GM23248 (cell line): Measurements from ENCODE around the genes APOBEC3G and CBX7.

DNA sequence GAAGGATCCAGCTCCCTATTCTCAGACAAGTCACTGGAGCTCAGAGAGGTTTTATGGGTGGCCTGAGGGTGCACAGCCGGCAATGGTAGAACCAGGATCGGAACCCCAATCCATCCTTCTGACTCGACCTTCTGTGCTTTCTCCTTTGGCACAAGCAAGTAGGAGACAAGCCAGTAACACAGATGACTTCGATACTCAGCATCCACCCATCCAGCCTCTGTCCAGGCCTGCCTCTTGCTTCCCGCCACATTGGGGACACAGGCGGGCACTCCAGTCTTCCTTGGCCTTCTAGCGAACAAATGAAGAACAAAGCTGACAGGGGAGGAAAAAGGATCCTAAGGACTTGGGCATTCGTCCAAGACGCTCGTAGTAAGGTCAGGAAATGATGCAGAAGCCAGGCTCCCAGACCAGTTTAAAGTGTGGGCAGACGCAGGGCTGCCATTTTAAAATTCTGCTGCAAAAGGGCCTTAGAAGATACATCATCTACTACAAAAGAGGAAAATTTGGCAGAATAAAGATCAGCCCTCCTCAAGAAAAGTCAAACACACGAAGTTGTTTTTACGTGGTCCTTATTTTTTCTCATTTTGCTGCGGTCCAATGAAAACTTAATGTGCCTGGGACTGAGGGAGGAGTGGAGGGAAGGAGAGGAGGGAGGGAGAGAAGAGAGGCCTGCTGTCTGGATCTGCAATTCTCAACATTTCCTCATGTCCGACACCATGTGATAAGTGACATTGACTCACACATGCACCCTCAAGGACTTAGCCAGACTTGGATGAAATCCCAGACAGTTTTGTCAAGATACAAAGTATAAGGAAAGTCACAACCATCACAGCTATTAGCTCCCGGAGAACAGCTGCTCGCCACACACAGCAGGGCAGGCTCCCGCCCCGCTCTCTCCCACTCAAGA is 5.9 kb downstream of the DNAL4 start:
- RAMPAGE, long total RNA = no peak

DNA sequence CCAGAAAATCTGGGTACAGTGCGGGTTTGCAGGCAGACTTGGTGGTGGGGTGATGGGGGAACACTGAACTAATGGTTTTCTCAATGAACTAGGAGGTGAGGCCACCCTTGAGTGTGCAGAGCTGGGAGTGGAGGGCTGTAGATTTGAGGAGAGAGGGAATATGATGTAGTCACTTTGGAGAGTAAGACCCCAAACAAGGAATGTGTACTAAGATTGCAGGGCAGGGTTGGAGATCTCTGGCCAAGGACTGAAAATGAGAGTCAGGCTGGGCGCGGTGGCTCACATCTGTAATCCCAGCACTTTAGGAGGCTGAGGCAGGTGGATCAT is 22.7 kb upstream of the DNAL4 start:
- RAMPAGE, long total RNA = no peak

GRCh38 chr22:38980748-38981168 is 1.4 kb upstream of the APOBEC3B start:
- RAMPAGE, long total RNA = no peak

- RAMPAGE, long total RNA = no peak
Measured at GRCh38 chr22:39076813-39077419, at the start of gene APOBEC3G. TSS of gene APOBEC3G (plus strand) at chr22:39077275.

- RAMPAGE, long total RNA = no peak
Measured at GRCh38 chr22:39143938-39144422, 8.5 kb downstream of the CBX7 start.

DNA sequence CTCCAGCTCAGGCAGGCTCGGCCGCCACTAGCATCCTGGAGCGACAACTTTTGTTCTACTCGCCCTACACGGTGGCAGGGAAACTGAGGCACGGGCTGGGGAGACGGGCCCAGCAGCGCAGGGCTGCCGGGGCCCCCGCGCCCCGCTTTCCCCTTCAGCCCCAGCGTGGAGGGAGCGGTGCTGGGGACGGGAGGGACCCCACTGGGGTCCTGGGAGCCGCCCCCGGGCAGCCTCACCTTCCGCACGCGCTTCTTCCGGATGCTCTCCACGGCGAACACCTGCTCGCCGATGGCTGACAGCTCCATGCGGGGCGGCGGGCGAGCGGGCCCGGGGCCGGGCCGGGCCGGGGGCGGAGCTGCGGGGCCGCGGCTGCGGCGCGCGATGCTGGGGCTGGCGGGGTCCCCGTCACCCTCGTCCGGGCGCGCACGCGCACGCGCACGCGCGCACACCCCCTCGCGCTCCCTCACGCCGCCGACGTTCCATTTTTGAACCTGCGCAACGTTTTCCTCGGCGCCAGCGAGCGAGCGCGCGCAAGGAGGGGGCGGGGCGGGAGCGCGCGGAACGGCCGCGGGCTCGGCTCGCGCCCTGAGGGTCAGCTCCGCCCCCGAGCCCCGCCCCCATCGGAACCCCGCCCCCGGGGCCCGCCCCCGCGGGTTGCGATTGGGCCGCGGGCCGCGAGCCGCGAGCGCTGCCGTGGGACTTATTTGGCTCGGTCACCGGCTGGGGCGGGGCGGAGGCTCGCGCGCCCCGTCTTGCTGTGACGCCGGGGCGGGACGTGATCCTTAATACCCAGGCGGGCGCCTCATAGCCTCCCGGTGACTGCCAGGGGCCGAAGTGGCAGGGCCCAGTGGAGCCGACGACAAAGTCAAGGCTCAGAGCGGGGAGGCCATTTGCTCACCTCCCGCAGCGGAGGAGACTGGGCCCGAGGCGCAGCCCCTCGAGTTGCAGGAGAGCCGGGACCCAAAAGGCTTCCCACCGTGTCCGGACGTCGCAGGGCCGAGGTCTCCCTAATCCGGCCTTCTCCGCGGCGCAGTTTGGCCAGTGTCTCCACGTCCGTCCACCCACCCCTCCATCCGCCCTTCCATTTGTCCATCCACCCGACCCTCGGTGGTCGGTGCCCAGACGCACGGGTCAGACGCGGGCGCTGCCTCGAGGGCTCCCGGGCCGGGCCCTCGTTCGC is at the start of gene CBX7:
TSS of gene CBX7 (minus strand) at position 541 of the 1,180 bp plus-strand sequence.
- RAMPAGE, long total RNA = no peak

GRCh38 chr22:39176726-39177243 is 24.3 kb upstream of the CBX7 start:
- RAMPAGE, long total RNA = no peak

DNA sequence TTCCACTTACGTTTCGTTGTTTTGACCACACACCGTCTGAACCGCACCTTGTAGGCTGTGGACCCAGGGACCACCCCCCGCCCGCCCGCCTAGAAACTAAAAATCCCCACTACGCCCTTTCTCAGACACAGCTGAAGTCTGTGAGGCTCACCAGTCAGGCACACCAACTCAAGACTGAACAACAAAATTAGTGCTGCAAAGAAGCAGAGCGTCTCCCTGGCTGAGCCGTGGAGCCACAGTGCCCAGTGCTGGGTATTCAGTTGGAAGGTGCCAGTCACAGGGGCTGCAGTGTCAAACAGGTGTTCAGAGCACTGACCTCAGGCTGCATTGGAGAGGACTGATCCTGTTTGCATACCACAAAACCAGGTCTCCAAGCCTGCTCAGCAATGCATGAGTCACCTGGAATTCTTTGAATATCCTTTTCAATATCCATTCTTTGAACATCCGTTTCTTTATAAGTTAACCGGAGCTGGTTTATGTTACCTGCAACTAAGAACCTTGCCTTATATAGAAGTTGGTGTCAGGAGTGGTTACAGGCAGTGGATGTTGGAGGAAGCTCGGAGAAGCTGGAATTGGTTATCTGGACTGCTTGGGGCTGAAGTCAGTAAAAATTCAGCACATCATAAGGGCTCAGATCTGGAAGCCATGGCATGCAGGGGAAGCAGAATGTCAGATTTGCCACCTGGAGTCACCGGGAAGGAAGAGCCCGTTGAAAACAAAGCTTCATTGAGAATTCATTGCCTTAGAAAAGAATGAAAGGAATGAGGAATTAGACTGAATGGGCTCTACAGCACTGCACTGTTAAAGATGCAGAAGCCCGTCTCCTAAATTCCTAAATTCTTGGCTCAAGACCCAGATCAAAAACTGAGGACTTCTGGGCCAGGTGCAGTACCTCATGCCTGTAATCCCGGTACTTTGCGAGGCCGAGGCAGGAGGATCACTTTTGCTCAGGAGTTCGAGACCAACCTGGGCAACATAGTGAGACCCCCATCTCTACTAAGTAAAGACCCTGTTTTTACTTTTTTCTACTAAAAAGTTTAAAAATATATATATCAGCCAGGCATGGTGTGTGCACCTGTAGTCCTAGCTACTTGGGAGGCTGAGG is 30.1 kb downstream of the PDGFB start:
- RAMPAGE, long total RNA = no peak

- RAMPAGE, long total RNA = no peak
Measured at GRCh38 chr22:39236318-39237177, 8.2 kb downstream of the PDGFB start.

DNA sequence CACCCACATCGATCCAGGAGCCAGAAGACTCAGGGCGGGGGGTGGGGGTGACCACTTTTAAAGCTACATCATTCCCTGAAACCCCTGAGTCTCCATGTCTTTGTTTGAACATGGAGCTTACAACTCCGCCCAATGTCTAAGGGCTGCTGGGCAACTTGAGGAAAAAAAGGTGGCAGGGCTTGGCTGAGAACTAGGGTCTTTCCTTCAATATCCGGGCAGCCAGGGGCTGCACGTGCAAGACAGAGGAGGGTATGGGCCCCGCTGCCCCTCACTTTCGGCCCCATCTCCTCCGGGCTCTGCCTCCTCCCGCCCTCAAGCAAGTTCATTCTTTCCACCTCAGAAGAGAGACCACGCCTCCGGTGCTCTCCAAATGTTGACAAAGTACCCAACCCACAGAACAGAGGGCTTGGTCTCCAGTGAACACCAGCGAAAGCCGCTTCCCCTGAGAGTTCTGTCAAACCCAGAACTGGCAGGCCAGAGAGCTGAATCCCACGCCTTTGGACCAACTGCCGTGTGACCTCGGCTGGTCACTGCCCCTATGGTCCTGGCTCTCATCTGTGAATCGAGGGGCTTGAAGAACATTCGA is 7.4 kb downstream of the PDGFB start:
- RAMPAGE, long total RNA = no peak

GRCh38 chr22:39239325-39240264 is 5.2 kb downstream of the PDGFB start:
- RAMPAGE, long total RNA = no peak

DNA sequence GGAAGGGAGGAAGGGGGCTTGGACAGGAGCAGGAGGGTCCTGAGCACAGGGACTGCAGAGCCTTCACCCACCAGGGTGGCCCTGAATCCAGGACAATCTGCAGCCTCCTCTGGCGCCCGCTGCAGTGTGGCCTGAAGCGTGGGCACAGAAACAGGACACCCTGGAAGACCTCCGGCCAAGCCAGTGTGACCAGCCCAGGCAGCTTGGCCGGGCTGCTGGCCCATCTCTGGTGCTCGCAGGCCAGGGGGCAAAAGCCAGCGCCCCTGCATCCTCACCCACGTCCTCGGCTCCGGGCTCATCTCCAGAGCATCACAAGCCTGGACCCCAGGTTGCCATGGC is 9.2 kb upstream of the PDGFB start:
- RAMPAGE, long total RNA = no peak

DNA sequence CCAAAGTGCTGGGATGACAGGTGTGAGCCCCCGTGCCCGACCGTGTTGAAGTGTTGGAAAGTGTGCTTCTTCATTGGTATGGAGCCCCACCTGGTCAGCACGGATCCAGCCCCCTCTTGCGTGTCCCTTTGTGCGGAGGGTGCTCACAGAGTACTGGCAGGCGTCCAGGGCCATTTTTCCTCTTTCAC is 37.2 kb downstream of the RPL3 start:
- RAMPAGE, long total RNA = no peak

GRCh38 chr22:39283296-39284132 is 35.9 kb downstream of the RPL3 start:
- RAMPAGE, long total RNA = no peak

DNA sequence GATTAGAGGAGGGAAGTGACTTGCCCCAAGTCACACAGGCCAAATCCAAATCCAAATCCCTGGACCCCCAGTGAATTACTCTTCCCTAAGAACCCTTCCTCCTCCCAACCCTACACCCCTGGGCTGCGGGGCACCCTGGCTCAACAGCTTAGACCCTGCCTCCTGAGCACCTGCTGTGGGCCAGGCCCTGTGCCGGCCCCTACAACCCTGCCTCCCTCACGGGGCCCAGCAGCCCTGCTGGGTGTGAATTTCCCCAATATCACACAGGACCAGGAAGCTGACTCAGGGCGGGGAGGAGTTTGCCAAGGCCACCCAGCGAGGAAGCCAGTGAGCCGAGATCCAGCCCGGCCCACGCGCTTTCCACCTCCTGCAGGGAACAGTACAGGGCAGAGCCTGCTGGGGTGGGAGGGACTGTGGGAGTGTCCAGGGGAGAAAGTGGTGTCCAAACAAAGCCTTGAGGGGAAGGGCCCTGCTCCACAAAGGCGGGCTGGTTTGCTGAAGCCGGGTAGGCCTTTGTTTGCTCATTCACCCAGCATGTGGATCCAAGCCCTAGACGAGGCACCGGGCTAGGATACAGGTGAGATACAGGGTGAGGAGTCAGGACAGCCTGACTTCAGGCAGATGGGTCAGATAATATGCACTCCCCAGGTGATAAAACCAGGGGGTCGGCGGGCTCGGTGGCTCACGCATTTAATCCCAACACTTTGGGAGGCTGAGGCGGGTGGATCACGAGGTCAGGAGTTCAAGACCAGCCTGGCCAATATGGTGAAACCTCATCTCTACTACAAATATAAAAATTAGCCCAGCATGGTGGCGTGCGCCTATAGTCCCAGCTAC is 26.8 kb downstream of the RPL3 start:
- RAMPAGE, long total RNA = no peak

DNA sequence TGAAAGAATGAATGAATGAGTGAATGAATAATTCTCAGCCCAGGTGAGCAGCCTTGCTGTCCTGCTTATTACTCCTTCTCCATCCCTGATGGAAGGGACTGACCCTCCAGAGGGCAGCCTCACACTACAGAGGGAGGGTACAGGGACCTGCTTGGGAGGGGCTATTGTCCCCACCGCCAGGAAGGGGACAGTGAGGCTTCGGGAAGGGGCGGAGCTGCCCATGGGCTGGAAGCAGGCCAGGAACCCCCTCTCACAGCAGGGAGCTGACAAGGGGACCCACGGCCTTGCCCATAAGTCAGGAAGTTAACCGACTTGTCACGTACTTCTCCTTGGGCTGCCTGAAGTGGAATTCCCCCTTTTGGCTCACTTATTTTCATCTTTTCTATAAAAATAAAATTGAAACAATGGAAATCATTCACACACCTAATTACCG is 5.6 kb downstream of the MGAT3 start:
- RAMPAGE, long total RNA = no peak

- RAMPAGE, long total RNA = no peak
Measured at GRCh38 chr22:39463889-39464356, 7.1 kb downstream of the MGAT3 start.

DNA sequence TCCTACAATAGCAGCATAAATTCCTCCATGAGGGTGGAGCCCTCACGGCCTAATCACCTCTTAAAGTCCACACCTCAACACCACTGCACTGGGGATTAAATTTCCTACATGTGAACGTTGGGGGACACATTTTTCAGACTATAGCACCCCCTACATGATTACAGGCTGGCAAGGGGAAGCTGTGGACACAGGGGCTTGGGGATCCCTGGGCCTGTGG is 16.5 kb downstream of the MGAT3 start:
- RAMPAGE, long total RNA = no peak

GRCh38 chr22:39634335-39635135 is 64.0 kb downstream of the CACNA1I start:
- RAMPAGE, long total RNA = no peak

GRCh38 chr22:39727405-39727882 is 156.9 kb downstream of the CACNA1I start:
- RAMPAGE, long total RNA = no peak